H4 (cell line): Measurements from ENCODE around the genes C4orf17 and MTTP.

- RAMPAGE, long total RNA = no peak
Measured at GRCh38 chr4:99461478-99462133, 26.5 kb upstream of the ADH7 start.

DNA sequence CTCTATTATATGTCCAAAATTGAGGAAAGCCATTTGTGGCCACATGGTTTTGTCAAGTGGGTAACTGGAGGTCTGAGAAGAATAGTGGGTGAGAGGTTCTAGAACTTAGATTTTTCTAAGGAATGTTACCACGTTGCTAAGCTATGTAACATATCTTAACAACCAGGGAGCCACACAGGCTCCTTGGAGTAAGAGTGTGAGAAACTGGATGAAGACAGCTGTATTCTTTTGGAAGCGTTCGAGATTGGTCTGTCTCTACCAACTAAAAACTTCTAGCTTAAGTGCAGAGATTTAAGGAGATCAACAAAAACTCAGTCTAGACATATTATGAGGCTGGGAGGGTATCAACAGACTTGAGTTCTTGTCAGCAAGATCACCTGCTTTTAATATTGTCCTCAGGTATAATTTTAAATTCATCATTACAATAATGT is at the start of gene C4orf17:
TSS of gene C4orf17 (plus strand) at position 148 of the 431 bp plus-strand sequence.
- RAMPAGE, long total RNA = no peak

- RAMPAGE, long total RNA = no peak
Measured at GRCh38 chr4:99574458-99575521, at the start of gene MTTP. TSS of gene MTTP (plus strand) at chr4:99574824.

DNA sequence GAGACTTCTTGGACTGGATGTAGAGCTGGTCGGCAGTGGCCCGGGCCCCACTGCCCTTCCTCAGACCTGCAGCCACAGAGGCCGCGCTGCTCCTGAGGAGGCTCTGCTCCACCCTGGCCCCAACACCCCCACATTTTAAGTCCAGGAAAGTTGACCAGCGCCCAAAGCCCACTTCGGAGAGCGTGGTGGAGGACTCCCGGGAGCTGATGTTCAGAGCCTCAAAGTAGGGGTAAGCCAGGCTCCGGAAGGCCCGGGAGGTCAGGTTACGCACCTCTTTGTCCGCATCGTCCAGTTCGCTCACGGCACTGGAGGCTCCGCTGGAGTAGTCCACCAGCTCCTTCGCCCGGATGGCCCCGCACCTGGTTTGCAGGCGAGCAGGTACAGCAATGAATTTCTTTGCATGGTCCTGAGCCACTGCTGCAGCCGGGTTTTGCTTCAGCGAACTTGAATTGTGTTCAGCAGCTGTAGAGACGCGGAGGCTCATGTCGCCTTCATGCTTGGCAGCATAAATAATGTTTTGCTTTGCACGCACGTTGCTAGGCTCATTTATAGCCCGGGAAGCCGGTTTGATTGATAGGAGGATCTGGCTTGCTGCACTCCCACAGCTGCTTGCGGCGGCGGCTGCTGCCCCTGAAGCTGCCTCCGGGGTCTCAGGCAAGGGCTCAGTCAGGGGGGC is 5.0 kb downstream of the C4orf54 start:
- RAMPAGE, long total RNA = no peak

DNA sequence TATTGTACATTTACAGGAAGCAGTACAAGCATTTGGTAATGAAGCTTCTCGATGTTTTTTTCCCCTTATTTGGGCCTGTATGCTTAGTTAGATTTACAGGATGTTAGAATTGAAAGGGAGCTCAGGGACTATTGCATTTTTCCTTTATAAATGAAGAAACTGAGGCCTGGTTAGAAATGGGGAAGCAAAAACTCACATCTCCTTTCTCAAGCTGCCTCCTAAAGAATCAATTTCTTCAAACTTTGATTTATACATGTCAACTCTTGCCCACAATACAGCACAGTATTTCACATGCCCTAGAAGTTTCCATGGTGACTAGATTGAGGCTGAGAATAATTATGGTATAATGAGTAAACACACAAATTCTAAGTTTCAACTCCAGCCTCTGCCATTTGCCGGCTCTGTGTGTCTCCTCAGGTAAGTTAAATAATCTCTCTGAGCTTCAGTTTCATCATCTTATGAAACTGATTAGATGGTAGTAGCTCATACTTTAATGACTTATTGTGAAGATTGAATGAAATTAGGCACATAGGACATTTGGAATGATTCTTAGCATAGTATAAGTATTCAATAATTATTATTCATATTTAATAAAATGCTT is 29.4 kb downstream of the DAPP1 start:
- RAMPAGE, long total RNA = no peak

DNA sequence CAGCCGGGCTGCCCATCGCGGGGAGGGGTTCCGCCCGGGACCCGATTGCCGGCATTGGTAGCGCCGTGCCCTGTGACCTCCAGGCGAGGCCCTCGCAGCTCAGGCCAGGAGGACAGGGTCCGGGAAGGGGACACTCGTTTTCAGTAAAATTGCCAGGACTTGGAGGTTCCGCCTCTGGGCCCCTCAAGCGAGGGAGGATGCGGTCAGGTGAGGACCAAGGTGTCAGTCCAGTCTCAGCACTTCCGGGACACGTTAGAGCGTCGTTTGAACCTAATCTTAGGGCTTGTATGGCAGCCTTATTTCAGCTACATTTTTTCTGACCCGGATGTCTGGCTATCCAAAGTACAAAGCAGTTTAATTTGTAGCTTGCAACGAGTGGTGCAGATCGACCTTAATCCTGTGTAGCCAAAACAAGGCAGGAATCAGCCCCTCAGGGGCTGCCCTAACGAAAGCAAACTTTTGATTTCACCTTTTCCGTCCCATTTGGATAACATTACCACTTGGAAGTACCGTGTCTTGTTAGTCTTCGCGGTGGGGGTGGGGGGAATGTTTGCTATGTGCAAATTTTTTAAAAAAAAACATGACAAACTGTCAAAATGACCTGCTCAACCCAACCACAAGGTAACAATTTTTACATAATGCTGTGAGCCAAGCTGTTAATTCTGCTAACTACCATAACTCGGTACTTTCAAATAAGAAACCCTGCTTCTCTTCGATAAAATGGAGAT is 657 bp upstream of the DNAJB14 start:
- RAMPAGE, long total RNA = no peak

DNA sequence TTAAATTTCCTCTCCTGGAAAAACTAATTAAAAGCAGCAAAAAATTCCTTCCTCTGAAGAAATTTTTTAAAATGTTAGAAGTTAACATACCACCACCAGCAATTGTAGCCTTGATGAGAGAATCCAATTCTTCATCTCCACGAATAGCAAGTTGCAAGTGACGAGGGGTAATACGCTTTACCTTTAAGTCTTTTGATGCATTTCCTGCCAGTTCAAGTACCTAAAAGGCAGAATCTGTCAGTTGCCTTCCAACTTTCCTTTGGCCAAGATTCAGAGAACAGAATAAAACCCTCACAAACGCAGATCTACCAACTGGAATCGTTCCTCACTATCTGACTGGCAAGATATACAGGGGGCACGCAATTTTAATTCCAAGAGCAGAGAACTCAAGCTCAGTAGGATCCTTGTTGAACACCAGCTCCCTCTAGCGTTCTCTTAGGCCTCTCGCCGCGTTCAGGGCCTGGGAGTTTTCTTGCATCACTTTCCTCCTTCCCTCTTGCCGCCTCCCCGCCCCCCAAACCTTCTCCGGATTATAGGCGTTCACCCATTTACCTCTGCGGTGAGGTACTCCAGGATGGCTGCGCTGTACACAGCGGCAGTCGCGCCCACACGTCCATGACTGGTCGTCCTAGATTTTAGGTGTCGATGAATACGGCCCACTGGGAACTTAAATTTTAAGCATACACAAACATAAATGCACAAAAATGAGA is 1.2 kb downstream of the H2AZ1 start:
- RAMPAGE, long total RNA = no peak

- RAMPAGE, long total RNA = no peak
Measured at GRCh38 chr4:101020826-101021411, 326.4 kb downstream of the PPP3CA start.

- RAMPAGE, long total RNA = no peak
Measured at GRCh38 chr4:101125329-101125689, 222.0 kb downstream of the PPP3CA start.

DNA sequence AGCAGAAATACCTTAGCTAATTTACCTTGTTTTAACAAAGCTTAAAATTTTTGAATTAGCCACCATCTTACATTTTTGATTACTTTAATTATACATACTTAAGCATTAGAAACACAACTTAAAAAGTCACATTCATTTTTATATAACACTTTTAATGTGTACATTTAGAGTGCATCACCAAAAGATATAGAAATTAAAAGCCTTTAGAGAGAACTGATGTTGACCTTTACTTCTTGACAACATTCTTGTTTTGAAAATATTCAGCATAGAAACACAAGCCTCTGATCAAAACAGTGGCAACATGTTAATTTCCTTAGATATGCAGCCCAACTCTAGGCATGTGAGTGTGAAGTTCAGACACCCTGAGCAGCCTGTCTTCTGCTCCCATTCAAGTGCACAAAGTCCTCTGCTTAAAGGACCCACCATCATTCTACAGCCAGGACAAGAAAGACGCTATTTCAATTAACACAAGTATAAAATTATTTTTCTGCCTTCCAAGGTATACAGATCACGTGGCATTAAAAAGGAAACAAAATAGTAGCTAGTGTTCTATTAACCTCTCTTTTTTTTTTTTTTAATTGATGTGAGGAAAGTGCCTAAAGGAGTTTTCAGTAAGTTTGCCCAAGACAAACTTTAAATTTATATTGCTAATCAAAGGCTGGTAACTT is 60.0 kb downstream of the PPP3CA start:
- RAMPAGE, long total RNA = no peak

DNA sequence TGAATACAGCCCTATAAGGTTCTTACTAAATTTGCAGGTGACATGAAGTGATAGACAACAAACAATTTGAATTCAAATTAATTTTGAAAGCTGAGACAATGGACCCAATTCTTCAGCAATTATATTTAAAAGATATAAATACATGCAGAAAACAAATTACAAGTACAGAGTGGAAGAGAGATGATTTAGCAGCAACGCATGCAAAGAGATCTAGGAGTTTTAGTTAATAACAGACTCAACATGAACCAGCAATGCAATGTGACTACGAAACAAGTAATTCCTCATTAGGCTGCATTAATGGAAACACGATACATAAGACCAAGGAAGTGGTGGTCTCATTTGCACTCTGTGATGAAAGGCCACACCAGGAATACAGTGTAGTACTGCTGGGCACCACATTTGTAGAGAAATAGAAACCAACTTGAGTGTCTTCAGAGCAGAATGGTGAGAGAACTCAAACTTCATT is 50.6 kb downstream of the NFKB1 start:
- RAMPAGE, long total RNA = no peak

DNA sequence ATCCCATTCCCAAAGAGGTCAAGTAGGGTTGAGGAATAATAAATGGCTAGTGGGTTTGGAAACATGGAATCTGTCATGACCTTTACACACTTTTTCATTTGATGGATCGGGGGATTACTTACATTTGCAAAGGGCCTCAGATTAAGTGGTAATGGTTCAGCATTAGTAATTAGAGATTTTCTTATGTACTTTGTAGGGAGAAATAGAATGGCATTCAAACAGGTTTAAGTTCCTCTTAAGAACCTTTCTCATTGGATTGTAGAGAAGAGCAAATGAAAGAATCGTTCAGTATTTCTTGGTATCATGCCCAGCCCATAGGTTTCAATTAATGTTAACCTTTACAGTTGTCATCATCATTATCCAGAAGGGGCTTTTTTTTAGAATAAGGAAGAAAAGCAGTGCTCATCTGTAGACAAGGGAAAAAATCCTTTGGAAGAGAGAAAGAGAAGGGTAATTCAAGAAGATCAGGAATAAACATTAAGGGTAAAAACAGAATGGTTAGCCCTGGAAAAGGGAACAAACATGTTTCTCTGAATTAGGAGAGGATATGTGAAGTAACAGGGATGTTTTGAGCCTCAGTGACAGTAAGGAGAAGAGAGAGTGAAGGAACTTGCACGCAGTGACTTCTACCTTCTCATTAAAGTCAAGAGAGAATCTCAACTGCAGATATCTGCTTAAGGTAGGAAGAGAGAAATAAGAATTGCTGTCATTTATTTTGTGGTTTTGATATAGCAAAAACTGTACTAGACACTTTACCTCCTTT is 55.5 kb downstream of the NFKB1 start:
- RAMPAGE, long total RNA = no peak

DNA sequence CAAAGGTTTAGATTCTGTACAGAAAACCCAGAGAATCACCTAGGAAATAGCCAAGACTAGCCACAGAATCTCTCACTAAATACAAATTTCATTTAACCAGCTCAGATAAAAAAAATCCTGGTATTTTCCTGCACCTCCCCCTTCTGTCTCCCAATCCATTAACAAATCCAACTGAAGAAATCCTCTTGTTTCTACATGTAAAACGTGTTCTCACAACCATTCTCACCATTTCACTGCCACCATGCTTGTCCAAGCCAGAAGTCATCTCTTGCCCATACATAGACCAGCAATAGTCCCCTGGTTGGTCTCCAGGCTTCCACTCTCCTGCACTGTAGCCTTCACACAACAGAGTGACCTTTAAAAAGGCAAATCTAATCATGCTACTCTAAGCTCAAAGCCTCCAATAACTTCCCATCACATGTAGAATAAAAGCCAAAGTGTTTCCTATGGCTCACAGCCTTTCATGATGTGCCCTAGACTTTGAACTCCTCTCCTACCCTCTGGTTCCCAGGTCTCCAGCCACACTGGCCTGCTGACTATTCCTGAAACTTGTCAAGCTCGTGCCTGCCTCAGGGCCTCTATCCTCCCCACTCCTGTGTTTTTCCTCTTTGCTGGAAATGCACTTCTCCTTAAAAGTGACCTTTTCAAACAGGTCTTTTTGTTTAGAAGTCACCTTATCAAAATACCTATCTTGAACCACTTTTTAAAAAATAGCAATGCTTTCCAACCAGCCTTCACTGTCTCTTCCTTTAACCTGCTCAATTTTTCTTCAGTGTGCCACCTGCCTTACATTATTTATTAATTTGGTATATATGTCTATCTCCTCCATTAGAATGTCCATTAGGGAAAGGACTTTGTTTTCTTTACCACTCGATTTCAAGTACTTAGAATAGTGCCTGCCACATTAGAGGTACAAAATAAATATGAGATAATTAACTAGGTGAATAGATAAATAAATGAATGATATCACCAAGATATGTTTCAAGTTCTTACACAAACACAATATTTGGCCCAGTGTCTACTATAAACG is 3.1 kb downstream of the MANBA start:
- RAMPAGE, long total RNA = no peak

- RAMPAGE, long total RNA = no peak
Measured at GRCh38 chr4:102819268-102820129, 7.9 kb downstream of the UBE2D3 start.

DNA sequence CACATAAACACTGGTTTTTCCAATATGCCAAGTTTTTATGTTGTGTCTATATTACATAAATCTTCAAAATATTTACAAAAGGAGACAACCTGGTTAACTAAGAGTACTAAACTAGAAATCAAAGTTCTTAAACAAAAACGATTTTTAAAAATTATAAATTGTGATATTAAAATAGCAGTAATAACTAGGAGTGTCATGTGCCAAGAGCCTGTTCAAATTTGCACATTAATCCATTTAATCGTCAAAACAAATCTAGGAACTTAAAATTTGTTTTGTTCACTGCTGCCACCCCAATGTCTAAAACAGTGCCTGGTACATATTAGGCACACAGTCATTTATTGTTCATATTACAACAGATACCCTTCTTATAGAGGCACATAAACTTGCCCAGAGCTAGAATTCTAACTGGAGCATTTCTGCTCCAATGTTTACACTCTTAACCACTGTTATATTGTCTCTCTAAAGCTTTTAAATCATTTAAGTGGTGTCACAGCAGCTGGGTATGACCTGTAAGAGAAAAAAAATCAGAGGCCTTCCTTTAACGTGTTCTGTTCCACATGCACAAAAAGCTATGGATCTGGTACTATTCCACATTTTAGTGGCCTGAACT is 3.1 kb downstream of the UBE2D3 start:
- RAMPAGE, long total RNA = no peak

DNA sequence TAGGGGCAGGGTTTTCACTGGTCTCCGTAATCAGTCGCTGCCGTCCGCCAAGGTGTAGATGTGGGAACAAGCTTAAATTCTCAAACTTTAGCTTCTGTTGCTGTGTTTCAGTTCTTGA is 1.1 kb upstream of the UBE2D3 start:
- RAMPAGE, long total RNA = no peak

GRCh38 chr4:102868567-102868934 is 241 bp upstream of the CISD2 start:
- RAMPAGE, long total RNA = no peak

DNA sequence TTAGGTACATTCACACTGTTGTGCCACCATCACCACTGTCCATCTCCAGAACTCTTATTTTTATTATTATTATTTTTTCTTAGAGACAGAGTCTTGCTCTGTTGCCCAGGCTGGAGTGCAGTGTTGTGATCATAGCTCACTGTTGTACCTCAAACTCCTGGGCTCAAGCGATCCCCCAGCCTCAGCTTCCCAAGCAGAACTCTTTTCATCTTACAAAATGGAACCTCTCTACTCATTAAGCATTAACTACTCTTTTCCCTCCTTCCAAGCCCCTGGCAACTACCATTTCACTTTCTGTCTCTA is 5.9 kb upstream of the SLC9B2 start:
- RAMPAGE, long total RNA = no peak

DNA sequence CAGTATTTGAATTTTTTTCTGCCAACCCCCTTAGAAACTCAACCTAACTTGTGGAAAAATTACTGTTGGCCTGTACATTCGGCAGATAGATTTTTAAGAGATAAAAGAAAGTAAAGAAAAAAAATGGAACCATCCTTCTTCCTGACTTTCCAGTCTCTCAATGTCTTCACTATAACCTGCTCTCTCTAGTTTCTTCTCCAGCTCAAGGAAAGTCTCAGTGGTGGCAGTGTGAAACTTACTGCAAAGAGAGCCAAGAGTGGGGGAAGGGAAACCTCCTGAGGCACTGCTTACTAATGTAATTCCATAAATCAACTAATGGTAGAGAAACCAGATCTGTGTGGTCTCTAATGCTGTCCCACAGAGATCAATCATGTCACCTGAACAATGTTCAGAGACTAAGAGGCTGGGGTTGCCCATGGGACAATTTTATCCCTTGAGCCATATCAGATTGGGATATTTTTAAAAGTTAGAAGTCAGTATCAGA is 7.7 kb downstream of the CXXC4 start:
- RAMPAGE, long total RNA = no peak

DNA sequence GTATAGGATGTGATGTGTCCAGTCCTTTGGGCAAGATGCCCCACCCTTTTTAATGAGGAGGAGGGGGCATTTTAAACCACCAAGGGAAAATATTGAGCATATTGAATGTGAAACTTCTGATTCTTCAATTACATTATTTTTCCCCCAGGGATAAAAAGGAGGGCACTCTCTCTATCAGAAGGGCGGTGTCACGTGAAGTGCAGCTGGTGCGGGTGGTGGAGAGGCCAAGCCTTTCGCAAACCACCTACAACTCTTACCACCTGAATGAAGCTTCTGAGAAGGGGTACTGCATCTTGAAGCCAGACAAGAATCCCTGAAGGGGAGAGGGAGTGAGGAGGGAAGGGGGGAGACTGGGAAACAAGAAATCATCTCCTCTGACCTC is 4.3 kb downstream of the CXXC4 start:
- RAMPAGE, long total RNA = no peak